AG08470 (cell line): ENCODE data around the gene GNL3.

DNA sequence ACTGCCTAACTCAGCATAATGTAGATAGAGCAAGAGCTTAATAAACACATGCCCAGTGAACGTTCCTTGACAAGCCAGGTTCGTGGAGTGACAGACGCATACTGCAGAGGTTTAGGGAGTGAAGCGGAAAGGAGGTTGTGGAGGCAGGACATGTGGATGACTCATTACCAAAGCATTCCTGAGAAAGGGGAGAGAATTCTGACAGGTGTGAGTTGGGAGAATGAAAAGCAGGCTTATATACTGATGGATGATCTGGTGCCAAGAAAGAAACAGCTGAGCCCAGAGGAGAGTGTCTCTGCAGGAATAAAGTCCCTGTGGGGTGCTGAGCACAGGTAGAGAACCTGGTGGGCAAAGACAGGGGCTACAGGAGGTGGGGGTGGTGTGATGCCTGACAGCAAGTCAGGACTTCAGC is 2.3 kb upstream of the RPL29 start:
- RRBS: no CpG with 5 or more reads among the region's 4 CpGs

GRCh38 chr3:52021809-52022308 is 26.2 kb upstream of the RPL29 start:
- RRBS: no CpG with 5 or more reads among the region's 7 CpGs

- RRBS: 9% methylated on average over 3 of the region's 18 CpGs
These were observed 10.0 kb downstream of the DUSP7 start for GRCh38 chr3:52045987-52047114.

GRCh38 chr3:52052610-52053518 is 3.5 kb downstream of the DUSP7 start:
- RRBS: no CpG with 5 or more reads among the region's 13 CpGs

DNA sequence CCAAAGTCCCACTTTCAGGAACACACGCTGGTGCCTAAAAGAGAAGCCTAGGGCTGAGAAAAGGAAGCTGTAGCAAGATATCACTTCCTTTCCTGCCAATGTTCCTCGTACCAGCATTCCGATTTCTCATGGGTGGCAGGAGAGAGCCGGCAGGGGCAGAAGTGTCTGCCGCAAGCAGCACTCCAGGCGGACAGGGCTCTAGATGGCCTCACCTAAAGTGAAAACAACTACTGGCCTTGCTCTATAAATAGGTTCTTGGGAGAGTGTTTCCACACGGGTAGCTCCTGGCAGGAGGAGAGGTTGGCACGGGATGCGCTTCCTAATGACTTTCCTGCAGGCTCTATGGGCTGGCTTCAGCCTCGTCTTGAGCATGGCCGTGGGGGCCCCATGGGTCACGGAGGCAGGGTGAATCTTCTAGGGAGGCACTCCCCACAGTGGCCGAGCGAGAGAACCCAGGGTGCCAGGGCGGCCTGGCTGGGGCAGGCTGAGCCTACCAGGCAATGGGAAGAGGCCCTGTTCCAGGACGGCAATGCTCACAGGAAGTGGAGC is 14.4 kb upstream of the DUSP7 start:
- RRBS: no CpG with 5 or more reads among the region's 16 CpGs

DNA sequence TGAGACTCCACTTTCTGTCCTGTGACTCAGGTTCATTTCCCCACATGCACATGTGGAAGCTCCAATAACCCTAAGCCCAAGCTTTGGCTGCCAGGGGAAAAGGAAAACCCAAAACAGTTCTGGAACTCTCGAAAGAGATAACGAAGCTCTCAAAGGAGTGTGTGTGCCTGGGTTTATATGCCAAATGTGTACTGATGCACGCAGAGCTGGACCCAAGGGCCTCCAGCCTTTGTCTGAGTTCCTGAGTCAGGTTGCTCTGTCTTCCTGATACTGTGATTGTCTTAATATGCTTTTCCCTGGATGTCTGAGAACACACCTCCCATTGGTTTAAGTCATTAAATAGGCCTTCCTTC is 43.5 kb downstream of the POC1A start:
- RRBS: no CpG with 5 or more reads among the region's 3 CpGs

DNA sequence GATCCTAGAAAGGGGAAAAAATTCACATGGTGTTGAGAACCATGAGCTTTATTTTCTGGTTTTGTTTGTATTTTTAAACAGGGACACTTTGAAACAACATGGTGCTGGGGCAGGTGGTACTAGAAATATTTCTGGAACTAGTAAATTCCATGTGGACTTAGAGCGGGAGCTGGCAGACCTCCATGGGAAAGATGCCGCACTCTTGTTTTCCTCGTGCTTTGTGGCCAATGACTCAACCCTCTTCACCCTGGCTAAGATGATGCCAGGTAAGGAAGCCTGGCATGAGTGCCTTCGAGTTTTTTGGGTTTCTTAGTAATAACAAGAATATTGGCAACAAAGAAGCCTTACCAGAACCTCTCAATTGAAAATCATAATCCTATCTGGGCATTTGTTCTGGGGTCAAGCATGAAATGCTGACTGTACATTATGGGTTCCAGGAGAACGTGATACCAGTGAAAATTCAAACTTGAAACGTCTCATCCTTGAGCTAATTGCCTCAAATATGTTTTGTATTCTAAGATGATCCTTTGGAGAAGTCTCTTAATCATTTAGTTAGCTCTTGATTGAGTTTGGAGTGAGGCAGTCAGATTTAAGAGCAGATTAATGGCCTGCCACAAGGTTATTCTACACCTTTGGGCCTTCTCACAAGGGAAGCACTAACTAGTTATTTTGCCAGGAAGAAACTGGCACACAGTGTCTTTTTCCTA is 8.0 kb downstream of the ALAS1 start:
- RRBS: no CpG with 5 or more reads among the region's 6 CpGs

GRCh38 chr3:52255728-52256530 is 10.4 kb downstream of the PPM1M start:
- RRBS: no CpG with 5 or more reads among the region's 4 CpGs

DNA sequence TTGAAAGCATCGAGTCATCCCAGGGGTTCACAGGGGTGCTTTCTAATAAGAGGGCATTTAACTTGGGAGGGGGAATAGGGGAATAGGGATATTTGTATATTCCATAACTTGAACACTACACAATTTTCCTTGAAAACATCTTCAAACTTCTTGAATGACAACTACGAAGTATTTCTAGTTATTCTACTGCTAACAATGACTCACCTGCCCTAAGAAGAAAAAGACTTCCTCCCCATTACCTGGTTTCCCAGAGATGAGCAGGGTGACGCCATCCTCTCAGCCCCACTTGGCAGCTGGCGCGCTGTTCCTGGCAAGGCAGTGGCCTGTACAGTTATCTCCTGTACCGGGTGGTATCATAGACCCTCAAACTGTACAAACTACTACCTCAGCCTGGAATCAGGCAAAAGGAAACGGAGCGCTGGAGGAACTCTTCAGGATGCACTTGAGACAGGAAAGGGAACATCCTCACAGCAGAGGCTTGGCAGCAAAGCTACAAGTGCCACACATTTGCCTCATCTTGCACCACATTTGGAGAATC is 10.4 kb downstream of the WDR82 start:
- RRBS: no CpG with 5 or more reads among the region's 8 CpGs

DNA sequence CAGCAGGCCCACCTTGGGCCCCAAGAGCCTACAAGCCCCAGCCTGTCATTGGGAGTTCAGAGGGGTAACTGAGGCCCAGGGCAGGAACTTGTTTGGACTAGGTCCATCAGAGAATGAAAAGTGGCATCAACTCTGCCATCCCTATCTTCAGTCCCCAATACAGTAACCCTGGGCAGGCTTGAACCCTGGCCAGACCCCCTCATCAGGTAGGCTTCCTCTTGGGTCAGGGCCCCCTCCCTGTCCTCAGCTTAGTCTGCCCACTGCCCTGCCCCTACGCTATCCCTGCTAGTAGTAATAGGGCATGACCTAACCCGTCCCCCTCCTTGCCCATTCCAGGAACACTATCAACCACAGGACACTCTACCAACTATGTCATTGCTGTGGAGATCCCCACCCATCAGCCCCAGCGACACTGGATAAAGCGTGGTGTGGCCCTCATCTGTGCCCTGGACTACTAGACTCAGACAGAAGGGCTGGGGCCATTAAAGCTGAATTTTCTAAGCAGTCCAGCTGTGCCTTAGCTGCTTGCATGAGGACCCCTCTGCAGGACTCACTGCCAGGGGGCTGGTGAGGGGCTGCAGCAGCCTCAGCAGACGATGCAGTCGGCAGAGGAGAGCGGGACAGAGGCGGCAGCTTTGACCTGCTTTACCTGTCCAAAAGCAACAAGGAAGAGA is 9.7 kb downstream of the BAP1 start:
- RRBS: no CpG with 5 or more reads among the region's 8 CpGs

- RRBS: no CpG with 5 or more reads among the region's 22 CpGs
These were observed 960 bp downstream of the NISCH start for GRCh38 chr3:52456055-52457072.

- RRBS: 94% methylated on average over 5 of the region's 18 CpGs
These were observed 17.0 kb upstream of the STAB1 start for GRCh38 chr3:52477860-52478880.

GRCh38 chr3:52483745-52484198 is 11.4 kb upstream of the STAB1 start:
- RRBS: no CpG with 5 or more reads among the region's 10 CpGs

DNA sequence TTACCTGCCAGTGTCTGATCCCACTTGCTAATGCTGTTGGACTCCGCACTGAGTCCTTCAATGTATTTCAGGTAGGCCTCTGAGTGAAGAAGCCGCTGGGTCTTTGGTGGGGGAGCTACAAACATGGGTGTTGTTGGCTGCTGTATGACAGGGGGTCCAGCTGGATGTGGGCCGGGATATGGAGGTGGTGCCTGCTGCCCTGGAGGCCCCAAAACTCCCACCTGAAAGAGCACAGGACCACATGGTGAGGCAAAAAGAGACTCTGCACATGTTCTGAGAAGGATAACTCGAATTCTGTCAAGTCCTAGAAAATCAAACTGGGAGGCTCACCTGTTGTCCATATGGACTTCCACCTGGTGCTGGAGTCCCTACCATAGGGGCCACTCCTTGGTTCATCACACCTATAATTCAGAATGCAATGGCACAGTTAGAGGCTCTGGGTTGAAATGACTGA is 14.0 kb downstream of the UQCC5 start:
- RRBS: no CpG with 5 or more reads among the region's 4 CpGs

DNA sequence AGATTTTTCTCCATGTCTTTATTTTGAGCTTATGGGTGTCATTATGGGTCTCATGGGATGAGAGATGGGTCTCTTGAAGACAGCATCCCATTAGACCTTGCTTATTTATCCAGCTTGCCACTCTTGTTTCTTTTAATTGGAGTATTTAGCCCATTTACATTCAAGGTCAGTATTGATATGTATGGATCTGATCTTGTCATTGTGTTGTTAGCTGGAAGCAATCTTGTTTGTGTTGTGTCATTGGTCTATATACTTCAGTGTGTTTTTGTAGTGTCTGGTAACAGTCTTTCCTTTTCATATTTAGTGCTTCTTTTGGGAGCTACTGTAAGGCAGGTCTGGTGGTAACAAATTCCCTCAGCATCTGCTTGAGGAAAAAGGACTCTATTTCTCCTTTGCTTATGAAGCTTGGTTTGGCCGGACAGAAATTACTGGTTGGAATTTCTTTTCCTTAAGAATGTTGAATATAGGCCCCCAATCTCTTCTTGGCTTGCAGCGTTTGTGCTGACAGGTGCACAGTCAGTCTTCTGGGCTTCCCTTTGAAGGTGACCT is 58.1 kb downstream of the UQCC5 start:
- RRBS: no CpG with 5 or more reads among the region's 2 CpGs

- RRBS: no CpG with 5 or more reads among the region's 7 CpGs
These were observed 68.6 kb upstream of the GNL3 start for GRCh38 chr3:52617157-52617706.

DNA sequence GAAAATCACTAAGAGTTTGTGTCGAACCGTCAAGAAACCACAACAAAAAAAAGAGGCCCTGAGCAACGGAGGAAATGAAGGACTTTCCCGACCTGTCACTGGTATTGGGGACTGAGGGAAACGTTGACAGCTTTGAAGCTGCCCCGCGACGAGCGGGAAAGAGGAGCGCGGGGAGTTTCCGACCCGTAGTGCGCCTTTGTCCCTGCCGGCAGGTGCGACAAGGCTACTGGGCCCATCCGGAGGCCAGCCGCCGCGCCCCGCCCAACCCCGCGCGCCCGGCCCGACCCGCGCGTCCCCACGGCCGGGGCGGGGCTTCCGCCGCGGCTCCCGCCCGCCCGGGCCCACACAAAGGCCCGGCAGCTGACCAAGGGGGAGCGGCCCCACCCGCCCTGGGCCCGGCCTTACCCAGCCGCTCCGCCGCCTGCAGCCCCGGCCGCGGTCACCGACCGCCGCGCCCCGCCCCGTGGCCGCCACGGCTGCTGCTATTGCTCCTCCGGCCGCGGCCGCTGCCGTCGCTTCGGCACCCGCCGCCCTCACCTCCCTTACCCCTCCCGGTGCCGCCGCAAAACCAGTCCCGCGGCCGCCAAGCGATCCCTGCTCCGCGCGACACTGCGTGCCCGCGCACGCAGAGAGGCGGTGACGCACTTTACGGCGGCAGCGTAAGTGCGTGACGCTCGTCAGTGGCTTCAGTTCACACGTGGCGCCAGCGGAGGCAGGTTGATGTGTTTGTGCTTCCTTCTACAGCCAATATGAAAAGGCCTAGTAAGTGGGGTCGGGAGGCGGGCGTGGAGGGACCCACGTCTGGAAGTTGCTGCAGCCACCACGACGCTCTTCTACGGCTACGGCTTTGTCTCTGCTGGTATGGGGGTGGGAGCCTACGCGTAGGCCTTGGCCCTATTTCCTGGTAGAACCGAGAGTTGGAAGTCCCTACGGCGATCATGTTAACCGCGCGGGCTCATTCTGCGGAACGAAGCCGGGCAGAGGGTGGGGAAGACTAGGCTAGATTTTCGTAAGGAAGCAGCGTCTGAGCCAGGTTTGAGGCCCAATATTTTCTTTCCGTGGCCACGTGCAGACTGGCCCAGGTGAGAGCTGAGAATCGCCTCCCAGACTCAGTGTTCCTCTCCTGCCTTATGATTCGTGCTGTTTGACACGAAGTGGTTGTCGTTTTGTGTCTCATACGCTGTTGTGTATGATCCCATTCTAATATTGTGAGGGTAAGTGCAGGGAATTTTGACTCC is at the start of gene GNL3:
Gene GNL3 (plus strand): TSS at position 689 of the 1,238 bp plus-strand sequence.
- RRBS: 2% methylated on average over 34 of the region's 118 CpGs

DNA sequence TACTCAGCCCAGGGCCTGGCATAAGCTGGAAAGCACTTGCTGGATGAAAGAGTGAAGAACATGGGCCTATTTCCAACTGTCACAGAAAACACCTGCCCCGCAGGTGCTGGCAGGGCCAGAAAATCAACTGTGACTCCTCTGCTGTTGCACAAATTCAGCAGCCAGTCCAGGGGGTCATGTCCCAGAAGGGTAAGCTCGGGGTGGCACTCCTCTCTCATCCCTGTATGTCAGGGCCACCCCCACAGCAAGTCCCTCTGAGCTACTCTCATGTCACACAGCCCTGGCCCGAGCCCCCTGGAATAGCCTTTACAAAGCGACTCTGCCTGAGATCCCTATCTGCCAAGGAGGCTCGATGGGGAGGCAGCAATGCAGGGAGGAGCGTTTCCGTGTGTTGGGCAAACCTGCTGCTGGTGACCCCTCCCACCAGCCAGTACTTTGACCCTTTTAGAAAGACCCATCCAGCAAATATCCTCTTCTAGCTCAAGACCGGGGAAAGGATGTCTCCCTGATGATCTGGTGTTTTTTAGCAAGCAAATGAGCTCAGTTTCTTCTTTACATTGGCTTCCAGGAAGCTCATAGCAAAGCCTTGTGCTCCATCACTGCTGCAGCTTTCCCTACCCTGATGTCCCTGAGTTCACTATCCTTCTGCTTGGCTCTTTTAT is 17.1 kb downstream of the ITIH3 start:
- RRBS: no CpG with 5 or more reads among the region's 8 CpGs

GRCh38 chr3:52813764-52814216 is 16.7 kb downstream of the ITIH4 start:
- RRBS: 29% methylated on average over 1 of the region's 8 CpGs

- RRBS: no CpG with 5 or more reads among the region's 11 CpGs
These were observed 911 bp upstream of the MUSTN1 start for GRCh38 chr3:52835383-52836477.